ENCODE results near the genes IPO11, CENPK, NLN and ERBIN.

- PRO-cap = no peak
- RAMPAGE, long total RNA, 3 experiments = no peak in any of the 3 experiments
Measured at GRCh38 chr5:60634811-60635163, 65.2 kb downstream of the DEPDC1B start.

- PRO-cap = no peak
- RAMPAGE, long total RNA, 3 experiments = no peak in any of the 3 experiments
Measured at GRCh38 chr5:61162739-61163151, 477 bp upstream of the SMIM15 start.

- PRO-cap = no peak
- RAMPAGE, long total RNA, 3 experiments = no peak in any of the 3 experiments
Measured at GRCh38 chr5:61245979-61246265, 83.7 kb upstream of the SMIM15 start.

GRCh38 chr5:61312422-61312970 lies 19.6 kb upstream of the ZSWIM6 start:
- PRO-cap = no peak
- RAMPAGE, long total RNA, 3 experiments = no peak in any of the 3 experiments

GRCh38 chr5:61423939-61424553 lies 92.0 kb downstream of the ZSWIM6 start:
- PRO-cap = no peak
- RAMPAGE, long total RNA, 3 experiments = no peak in any of the 3 experiments

DNA sequence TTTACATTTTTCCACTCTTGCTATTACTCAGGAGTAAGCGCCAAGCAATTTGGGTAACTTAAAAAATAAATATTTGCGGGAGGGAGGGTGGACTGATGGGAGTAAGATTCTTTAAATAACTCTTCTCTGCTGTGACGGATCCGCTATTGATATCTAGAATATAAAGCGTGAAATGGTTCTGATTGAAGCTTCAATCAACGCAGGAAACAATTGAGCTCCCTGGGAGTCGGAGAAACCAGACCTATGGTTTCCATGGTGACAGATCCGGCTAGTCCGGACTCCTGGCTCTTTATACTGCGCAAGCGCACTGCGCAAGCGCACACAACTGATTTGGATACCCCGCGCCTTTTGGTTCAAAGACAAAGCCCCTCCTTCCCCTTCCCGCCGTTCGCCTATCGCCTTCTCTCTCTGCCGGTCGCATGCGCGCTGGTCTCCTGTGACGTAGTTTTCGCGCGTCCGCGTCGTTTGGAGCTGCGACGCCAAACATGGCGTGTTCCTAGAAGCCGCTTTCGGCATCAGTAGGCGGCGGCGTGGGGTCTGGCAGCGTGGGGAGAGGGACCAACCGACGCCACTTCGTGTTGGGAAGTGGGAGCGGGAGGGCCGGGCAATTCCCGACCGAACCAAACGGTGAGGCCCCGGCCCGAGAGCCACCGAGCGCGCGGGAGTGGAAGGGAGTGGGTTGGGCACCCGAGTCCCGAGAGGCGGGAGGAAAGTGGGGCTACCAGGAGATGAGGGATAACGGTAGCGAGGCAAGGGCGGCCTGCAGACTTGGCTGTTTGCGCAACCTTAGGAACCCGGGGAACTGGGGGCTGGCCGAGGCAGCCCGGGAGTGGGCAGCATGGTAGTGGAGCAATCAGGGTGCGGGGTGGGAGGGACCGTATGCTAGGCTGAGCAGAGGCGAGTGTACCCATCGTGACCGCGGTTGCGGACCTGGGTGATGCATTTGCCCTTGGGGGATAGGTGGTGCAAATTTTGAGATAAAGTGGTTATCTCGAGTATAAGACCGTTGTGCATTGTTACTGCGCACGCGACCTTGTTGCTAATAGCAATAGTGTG lies at the start of gene IPO11:
TSS of gene IPO11 (plus strand) at position 461 of the 1,056 bp plus-strand sequence.
- PRO-cap = unidirectional peak, plus-strand start at position 476 of the sequence
- RAMPAGE, long total RNA, 3 experiments = start-site peak on the plus strand in 2 of 3 experiments, centred at positions 476 to 499 of the sequence, 84 to 89 reads per replicate

- PRO-cap = no peak
- RAMPAGE, long total RNA, 3 experiments = no peak in any of the 3 experiments
Measured at GRCh38 chr5:62626462-62626849, 47.8 kb downstream of the LRRC70 start.

DNA sequence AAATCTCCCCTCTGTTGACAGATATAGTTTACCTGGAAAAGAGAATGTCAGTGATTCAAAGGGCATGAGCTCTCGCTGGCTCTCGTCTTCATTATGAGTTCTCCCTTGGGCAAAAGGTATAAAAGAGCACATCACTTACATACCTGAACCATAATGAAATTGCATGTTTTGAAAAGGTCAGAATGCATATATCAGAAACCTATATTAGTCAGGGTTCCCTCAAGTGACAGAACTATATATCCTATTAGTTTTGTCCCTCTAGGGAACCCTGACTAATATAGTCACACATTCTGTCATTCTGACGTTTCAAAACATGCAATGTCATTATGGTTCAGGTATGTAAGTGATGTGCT lies 576.5 kb downstream of the LRRC70 start:
- PRO-cap = no peak
- RAMPAGE, long total RNA, 3 experiments = no peak in any of the 3 experiments

DNA sequence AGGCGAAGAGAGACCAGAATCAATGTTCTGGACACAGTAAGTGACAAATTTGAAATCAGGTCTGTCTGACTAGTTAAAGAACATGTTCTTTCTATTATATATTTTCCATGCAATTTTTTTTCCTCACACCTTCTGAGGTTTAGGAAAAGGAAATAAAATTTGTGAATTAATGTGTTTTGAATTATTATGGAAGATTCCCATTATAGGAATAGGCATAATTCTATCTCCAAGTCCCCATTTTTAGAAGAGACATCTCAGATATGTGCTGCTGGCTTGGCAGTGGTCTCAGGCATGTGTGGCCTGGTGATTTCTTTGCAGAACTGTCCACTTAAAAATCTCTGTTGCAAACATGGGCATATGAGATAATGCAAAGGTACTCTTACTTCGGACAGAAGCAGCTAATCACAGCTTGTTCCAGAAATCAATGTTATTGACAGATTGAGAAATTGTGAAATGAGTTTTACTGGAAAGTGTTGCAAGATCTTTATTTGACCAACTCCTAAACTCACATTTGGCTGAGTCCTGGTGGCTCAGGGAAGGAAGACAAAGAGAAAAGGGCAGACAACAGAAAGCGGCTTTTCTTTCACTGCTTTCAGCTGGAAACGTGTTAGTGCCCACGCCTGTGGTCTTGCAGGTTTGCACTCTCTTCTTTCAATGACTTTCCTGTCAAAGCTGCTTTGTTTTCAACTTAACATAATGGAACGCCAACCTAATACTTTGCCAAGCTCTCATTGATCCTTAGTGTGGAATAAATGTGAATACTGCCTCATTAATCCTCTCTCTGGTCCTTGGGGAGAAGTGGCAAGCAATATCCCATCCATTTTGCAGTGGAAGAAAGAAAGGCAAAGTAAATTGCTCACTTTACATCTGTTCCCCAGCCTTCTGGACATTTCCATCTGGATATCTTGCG lies 586.2 kb downstream of the LRRC70 start:
- PRO-cap = no peak
- RAMPAGE, long total RNA, 3 experiments = no peak in any of the 3 experiments

DNA sequence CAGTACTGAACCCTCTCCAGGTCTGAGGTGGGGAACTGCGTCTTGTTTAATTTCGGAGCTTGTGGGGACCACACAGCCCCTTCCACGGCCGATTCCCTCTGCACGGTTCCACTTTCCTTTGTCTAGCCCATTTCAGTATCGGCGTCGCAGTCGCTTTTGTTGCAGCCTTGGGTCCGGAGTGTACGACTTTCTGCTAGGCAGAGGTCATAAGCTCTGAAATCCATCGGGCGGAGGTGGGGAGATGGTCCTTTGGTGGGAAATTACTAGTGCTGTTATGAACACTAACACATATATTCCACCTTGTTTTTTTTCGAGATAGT lies 624 bp downstream of the RNF180 start:
- PRO-cap = no peak
- RAMPAGE, long total RNA, 3 experiments = no peak in any of the 3 experiments

- PRO-cap = no peak
- RAMPAGE, long total RNA, 3 experiments = no peak in any of the 3 experiments
Measured at GRCh38 chr5:64331752-64332307, 166.2 kb downstream of the RNF180 start.

- PRO-cap = no peak
- RAMPAGE, long total RNA, 3 experiments = no peak in any of the 3 experiments
Measured at GRCh38 chr5:64714559-64715244, 24.4 kb downstream of the SHISAL2B start.

DNA sequence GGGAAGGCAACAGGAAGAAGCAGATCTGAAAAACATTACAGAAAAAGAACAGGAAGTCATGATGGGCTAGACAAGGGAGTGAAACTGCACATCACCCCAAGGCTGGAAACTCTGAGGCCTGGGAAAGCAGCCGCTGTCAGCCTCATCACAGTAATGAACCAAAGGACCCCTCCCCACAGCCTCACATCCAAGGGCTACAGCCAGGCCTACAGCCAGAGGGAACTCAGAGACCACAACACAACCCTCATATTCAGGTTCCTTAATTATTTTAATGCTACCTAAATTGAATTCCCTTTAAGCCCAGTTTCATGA lies 258.5 kb downstream of the CWC27 start:
- PRO-cap = no peak
- RAMPAGE, long total RNA, 3 experiments = no peak in any of the 3 experiments

DNA sequence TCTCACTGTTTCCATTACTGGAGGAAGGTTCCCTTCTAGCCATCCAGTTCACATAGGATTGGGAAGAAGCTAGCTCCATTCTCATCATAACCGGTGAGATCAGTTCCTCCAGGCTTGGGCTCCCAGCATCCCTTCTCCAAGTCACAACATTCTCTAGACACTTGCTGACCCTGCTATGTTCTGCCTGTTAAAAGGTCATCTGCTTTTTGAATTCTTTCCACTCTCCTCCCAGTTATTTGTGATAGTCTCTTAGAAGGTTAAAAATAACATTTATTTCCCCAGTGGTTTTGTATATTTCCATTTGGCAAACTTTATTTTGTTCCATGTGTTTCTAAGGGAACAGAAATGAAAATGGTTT lies 269.5 kb downstream of the CWC27 start:
- PRO-cap = no peak
- RAMPAGE, long total RNA, 3 experiments = no peak in any of the 3 experiments

DNA sequence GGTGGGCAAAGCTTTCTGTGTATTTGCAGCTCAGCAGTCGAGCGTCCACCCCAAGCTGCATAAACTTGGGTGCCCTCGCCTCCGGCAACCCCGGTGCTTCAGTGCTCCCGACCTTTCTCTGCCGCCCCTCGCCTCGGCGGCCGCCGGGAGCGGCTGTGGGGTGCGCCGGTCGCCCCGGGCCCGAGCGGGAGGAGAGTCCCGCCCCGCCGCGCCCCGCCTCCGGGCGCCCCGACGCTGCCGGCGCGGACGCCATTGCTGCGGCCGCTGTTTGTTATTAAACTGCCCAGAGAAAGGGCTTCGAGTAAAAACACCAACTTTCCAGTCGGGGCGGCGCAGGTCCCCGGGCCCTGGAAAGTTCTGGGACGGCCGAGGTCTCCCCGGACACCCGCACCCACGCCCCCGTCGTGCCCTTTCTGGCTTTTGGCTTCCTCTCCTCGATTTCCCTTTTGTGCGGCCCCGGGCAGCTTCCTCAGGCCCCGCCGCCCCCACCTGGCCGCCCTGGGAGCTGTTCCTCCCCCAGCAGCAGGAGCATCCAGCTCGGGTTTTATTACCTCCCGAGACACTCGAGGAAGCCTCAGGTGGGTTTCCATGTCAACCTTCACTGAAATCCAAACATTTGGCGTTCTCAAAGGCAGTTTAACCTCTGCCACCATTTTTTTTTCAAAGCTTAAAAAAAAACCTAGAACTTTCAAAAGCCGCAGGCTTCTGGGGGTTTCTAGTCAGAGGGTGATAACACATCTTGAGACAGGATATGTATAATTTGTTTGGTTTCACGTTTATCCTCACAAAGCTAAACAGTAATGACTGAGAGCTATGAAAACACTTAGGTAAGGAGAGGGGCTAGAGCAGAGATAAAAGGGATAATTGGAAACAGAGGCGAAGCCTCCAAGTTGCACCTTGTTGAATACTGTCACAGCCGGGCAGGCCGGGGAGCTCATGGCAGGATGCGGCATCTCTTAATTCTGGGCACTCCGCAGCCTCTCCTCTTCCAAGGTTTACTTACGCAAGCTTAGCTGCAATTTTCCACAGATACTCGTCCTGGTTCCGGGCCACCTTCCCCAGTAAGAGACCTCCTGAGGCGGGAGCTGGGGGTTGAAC lies 334.5 kb downstream of the CWC27 start:
- PRO-cap = unidirectional peak, minus-strand start at position 157 of the sequence
- RAMPAGE, long total RNA, 3 experiments = no peak in any of the 3 experiments

DNA sequence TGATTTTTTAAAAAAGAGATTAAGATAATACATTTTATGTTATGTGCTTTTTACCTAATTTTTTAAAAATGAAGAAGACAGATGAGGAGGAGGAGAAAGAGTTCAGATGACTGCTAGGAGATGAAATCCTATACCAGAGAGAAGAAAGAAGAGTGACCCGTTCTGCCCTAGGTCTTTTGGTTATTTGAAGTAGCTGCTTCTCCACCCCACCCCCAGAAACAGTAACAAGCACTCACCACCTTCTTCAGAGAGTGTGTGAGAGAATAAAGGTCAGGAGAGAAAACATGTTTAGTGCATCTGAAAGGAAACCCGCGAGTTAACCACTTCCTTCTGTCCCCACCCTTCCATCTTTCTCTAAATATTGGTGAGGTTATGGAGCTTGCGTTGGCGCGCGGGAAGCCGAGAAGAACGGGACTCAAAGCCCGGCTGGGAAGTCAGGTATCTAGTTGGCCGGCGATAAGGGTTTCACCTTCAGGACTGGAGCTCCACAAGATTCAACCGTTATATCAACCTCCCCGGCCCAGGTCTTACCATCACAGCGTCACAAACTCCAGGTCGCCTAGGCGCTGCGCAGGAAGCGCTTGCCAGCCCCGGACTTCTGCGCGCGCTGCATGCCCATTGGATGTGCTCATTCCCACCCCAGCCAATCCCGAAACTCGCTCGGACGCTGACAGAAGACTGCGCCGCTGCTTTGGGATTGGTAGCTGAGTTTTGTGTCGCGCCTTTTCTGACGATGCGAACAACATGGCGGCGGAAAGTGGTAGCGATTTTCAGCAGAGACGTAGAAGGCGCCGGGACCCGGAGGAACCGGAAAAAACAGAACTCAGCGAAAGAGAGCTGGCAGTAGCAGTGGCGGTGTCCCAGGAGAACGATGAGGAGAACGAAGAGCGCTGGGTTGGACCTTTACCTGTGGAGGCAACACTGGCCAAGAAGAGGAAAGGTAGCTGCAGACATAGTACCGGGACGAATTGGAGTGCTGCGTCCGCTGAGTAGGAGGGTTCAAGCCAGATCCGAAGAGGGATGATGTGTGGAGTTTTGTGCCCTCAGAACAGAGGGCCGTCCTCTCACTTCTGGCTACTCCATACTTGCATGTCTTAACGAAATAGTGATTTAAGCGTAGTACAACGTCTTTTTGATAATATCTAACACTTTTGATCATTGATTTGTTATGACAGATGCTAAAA lies at the start of gene CENPK:
TSS of gene CENPK (minus strand) at position 602 of the 1,184 bp plus-strand sequence.
- PRO-cap = bidirectional peak, plus-strand start at position 730 of the sequence, minus-strand start at position 602 of the sequence
- RAMPAGE, long total RNA, 3 experiments = start-site peak on the plus strand in 3 of 3 experiments, centred at positions 728 to 736 of the sequence, 34 to 168 reads per replicate; start-site peak on the minus strand in 1 of 3 experiments, centred at position 578 of the sequence, 13 reads per replicate

DNA sequence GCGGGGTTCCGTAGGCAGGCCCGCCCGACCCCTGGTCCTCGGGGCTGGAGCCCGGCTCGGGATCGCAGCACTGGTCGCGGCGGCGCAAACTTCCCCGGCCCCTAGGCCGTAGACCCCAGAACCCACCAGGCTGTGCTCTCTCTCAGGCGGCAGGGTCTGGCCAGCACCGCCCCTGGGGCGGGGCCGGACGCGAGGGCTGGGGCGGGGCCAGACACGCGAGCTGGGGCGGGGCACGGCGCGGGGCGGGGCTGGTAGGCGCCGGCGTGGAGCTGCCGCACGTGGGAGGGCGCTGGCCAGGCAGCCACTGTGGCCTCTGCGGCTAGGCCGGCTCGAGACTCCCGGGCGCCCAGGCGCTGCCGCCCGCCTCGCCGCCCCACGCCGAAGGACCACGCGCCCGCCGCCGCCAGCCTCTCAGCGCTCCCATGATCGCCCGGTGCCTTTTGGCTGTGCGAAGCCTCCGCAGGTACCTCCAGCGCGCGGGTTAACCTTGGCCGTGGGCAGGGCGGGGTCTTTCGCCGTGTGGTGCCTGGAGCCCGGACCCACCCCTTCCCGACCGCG lies at the start of gene NLN:
TSS of gene NLN (plus strand) at position 254 of the 558 bp plus-strand sequence.
- PRO-cap = bidirectional peak, plus-strand start at position 296 of the sequence, minus-strand start at position 158 of the sequence
- RAMPAGE, long total RNA, 3 experiments = start-site peak on the minus strand in 3 of 3 experiments, centred at positions 139 to 174 of the sequence, 22 to 70 reads per replicate

DNA sequence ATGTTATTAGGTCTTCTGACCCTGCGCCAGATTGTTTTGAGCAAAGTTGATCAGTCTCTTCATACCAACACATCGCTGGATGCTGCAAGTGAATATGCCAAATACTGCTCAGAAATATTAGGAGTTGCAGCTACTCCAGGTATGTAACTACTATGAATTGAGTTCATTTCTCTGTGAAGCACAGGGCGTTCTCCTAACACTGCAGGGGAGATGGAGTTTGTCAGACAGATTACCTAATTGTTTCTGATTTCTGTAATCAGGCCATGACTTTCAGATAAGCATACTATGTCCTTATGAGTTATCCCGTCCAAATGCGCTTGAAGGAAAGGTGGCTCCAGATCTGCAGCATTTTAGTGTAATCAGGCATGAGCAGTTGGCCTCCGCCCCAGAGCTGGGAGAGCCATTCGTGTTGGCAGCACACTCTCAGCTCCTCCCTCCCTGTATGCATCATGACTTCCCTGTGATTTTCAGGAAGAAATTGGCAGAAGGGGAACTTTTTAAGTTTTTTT lies 88.1 kb downstream of the NLN start:
- PRO-cap = no peak
- RAMPAGE, long total RNA, 3 experiments = no peak in any of the 3 experiments

GRCh38 chr5:65924596-65925462 lies 1.5 kb upstream of the ERBIN start:
- PRO-cap = bidirectional peak, plus-strand start at chr5:65925244, minus-strand start at chr5:65925246
- RAMPAGE, long total RNA, 3 experiments = no peak in any of the 3 experiments

DNA sequence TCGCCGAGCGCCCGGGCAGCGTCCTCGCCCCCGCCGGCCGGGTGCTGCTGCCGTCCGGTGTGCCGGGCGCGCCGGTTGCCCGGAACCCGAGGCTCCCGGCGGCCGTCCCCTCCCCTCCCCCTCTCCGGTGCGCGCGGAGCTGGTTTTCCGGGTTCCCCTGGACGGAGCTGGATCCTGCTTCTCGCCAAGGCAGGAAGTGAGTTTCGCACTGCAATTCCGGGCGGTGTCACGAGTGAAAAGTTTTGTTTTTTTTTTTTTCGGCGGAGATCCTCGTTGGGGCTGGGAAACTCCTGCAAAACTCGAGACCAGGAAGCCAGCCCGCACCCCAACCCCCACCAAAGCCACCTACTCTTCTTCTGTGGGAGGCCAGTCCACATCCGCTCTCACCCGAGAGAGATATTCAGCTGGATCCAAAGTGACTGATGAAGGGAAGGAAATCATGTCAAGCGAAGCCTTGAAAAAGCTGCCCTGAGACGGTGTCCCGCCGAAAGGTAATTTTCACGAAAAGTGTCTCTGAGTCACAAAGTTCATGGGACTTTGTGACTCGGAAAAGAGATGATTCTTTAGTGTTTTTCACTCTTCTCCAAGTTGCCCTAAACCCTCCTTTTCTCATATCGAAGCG lies at the start of gene ERBIN:
TSS of gene ERBIN (plus strand) at position 260 of the 622 bp plus-strand sequence.
- PRO-cap = bidirectional peak, plus-strand start at position 295 of the sequence, minus-strand start at position 88 of the sequence
- RAMPAGE, long total RNA, 3 experiments = start-site peak on the plus strand in 1 of 3 experiments, centred at positions 128 to 362 of the sequence, 20 to 21 reads per replicate

Measured in gastrocnemius medialis (tissue), 3 donors.